T-cell (primary cell): ENCODE results near the genes MRRF and OR1L6.

DNA sequence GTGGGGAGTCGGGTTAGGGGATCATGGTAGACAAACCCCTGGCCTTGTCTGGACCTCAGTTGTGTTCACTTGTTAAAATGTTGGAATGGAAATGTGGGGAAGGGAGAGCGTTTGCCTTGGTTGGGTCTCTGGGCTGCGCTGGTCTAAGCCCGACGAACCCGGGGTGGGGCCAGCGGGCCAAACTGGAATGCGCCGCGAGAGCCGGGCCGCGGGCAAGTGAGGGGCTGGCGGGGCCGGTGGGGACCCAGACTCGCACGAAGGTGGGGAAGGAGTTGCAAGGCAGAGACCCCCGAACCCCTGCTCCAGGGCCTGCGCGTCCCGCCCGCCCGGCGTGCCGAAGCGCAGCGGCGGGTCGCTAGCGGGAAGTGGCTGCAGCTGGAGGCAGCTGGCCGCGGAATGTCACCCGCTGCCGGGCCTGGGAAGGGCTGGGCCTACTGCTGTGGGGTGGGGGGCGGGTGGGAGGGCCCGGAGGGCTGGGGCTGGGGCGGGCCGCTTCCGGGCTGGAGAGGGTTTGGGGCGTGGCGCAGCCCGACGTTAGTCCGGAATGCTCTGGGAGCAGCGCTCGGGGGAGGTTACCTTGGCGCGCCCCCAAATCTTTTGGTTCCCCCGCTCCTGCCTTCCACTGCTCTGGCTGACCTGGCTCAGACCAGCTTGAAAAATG is 84.8 kb downstream of the DAB2IP start:
- PRO-cap, 7 experiments = no peak in any of the 7 experiments

DNA sequence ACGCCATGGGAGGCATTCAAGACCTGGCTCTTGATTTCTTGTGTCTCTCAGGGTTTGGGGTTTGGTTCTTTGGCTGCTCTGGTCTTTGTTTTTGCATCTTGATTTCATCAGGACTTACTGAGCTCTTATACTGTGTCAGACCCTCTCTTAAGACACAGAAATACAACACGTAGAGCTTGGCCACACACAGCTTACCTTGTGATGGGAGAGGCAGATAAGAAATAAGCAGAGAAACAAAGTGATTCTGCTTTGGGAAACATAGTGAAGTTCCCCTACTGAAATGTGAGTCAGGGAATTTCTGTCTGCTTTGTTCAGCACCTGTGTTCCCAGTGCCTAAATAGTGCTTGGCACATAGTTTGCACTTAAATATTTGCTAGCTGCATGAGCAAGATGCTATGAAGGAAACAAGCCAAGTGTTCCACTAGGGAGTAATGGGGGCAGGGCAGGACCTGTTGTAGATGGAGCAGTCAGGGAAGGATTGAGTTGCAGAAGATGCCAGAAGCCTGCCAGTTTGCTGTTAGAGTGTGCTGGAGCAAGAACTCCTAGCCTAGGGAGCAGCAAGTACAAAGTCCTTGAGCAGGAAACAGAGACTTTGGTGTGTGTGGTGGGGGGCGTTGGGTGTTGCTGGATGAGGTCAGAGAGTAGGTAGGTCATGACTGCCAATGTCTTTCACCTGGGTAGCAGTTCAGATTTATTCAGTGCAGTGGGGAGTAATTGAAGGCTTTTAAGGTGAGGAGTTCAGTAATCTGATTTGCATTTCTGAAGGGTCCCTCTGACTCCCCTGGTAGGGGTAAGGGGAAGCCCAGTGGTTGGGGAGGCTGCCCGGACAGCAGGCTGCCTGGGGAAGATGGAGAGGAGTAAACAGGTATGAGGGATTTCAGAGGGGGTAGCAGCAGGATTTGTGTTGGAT is 87.5 kb downstream of the DAB2IP start:
- PRO-cap, 7 experiments = no peak in any of the 7 experiments

DNA sequence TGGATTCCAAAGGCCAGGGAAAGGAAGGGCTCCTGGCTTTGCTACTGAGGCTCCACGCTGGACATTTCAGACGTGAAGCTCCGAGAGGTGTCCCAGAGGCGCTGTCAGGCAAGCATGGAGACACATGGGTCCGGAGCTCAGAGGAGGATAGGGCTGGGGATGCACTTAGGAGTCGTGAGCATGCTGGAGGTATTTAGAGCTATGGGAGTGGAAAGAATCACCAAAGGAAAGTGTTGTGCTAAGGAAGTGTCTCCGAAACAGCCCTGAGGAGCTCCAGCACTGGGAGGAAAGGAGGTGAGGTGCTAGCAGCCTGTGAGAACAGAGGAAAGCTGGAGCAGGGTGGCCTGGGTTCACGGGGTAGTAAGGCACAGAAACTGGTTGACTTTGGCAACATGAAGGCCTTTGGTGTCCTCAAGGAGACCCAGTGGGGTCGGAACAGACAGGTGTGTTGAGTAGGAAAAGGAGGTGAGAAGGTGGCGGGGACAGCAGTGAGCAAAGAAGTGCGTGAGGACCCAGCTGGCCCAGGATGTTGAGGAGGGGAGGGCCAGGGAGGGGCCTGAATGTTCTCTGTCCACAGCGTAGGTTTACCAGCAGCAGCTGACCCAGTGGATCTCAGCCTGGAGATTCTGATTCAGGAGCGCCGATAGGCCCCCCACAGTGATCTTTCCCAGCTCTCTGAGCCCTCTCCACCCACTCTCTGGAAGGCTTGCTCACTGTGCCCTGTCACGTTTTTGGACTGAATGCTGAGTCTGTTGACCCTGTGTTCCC is 88.4 kb downstream of the DAB2IP start:
- PRO-cap, 7 experiments = no peak in any of the 7 experiments

- PRO-cap, 7 experiments = no peak in any of the 7 experiments
Observed at GRCh38 chr9:121775941-121776403, 124.5 kb downstream of the DAB2IP start.

- PRO-cap, 7 experiments = no peak in any of the 7 experiments
Observed at GRCh38 chr9:121821290-121821895, 170.0 kb downstream of the DAB2IP start.

- PRO-cap, 7 experiments = no peak in any of the 7 experiments
Observed at GRCh38 chr9:121837513-121838170, 186.2 kb downstream of the DAB2IP start.

DNA sequence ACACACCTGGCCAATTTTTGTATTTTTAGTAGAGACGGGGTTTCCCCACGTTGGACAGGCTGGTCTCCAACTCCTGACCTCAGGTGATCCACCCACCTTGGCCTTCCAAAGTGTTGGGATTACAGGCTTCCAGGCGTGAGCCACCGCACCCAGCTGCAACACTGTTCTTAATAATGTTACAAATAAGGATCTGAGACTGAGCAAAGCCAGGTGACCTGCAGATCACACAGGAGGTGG is 91.9 kb downstream of the TTLL11 start:
- PRO-cap, 7 experiments = no peak in any of the 7 experiments

GRCh38 chr9:122264421-122265571 is at the start of gene MRRF:
Gene MRRF, plus strand, starts transcription at chr9:122264882.
- PRO-cap, 7 experiments = peak in 7 of 7 experiments; most common plus-strand start chr9:122264919 (in 7); most common minus-strand start chr9:122265394 (in 6)

- PRO-cap, 7 experiments = no peak in any of the 7 experiments
Observed at GRCh38 chr9:122405925-122406786, 35.3 kb downstream of the PTGS1 start.

- PRO-cap, 7 experiments = no peak in any of the 7 experiments
Observed at GRCh38 chr9:122741880-122742518, at the start of gene OR1L6. Gene OR1L6, plus strand, starts transcription at chr9:122742303.

- PRO-cap, 7 experiments = peak in 1 of 7 experiments; most common plus-strand start chr9:122827323 (in 1)
Observed at GRCh38 chr9:122826927-122827605, 1.3 kb downstream of the PDCL start.

GRCh38 chr9:122903695-122903902 is 1.6 kb downstream of the RC3H2 start:
- PRO-cap, 7 experiments = peak in 1 of 7 experiments; most common plus-strand start chr9:122903844 (in 1)

- PRO-cap, 7 experiments = no peak in any of the 7 experiments
Observed at GRCh38 chr9:122957031-122957436, 16.2 kb downstream of the RABGAP1 start.

GRCh38 chr9:123044698-123044984 is 11.2 kb downstream of the GPR21 start:
- PRO-cap, 7 experiments = no peak in any of the 7 experiments

DNA sequence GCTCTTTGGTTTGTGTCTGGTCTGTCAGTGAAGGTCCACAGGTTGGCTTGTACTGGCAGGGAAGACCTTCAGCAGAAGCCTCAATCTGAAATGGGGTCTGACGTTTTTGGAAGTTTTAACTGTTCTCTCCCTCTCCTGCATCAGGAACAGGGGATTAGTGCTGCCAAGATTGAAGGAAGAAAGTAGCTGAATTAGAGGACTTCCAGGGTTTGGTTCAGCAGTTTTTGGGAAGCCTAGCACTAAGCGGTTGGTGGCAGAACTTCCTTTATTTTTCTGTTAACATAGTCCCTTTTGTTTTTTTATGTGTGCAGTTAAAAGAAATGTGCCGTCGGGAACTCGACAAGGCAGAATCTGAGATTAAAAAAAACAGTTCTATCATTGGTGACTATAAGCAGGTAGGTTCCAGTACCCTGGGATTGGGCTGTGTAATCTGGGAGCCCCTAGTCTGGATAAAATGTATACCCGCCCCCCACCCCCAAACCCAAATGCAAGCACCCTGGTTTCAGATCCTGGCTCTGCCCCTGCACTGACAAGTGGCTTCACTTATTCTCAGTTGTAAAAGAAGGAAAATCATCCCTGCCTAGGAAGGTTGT is 65.0 kb downstream of the GPR21 start:
- PRO-cap, 7 experiments = no peak in any of the 7 experiments

DNA sequence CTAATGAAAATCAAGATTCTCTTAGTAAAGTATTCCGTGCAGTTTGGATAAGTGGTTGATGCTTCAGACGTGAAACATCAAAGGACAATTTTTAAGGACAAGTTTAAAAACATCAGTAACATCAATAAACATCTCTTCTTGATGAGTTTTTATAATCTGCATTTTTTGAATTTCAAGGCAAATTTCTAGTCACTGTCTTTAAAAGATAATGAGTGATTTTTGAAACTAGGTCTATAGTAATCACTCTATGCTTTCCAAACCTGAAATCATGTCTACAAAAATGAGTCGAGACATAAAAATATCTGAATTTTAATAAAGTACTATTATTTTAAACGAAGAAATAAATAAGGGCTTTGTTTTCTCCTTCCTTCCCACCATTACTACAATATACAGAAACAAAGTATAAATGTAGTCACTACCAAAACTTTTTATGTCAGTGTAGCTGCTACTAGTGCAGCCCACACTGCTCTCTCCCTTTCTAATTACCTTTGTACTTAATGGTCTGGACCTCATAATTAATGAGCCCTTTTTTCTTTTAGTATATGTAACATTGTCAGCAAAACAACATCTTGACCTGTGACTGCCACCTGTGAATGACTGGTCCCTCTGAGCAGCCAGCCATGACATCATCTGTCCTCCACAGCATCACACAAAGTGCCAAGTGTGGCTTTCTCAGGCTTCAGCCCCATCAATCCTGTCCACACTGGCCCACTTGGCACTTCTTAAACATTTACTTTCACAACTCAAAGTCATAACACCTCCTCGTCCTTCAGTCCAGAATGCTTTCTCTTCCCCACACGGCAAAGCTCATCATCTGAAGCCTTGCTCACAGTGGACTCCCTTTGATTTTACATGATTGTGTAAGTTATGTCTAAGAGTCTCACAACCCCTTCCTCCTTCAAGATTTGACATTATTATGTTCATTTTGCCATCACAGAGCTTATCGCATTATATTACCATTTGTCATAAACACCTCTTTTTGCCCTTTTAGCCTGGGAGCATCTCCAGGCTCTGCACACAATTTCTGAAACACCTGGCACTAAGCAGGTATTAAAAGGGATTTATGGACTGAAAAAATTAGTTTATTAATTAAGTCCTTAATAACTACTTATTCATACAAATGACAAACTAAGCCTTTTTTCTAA is 104.6 kb downstream of the GPR21 start:
- PRO-cap, 7 experiments = no peak in any of the 7 experiments

- PRO-cap, 7 experiments = no peak in any of the 7 experiments
Observed at GRCh38 chr9:123222224-123222529, 46.2 kb downstream of the STRBP start.

DNA sequence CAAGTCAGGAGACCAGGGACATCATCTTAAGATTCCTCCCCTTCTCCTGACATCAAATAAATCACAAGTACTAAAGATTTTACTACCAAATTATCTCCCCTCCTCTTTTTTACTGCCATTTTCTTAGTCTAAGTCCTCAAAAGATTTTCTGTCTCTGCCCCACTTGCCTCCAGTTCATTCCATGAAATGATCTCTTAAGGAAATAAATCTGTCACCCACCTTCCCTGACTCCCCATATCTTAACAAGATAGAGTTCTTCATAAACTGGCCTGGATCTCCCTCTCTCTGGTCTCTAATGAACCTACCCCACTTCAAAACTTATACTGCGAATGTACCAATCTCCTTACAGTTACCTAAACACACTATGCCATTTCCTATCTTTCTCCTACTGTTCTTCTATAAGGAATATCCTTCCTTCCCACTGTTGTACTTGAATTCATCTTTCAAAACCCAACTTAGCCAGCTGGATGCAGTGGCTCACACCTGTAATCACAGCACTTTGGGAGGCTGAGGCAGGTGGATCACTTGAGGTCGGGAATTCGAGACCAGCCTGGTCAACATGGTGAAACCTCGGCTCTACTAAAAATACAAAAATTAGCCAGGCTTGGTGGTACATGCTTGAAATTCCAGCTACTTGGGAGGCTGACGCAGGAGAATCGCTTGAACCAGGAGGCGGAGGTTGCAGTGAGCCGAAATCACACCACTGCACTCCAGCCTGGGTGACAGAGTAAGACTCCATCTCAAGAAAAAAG is 36.6 kb downstream of the STRBP start:
- PRO-cap, 7 experiments = no peak in any of the 7 experiments

- PRO-cap, 7 experiments = no peak in any of the 7 experiments
Observed at GRCh38 chr9:123299483-123300257, 31.3 kb upstream of the STRBP start.

DNA sequence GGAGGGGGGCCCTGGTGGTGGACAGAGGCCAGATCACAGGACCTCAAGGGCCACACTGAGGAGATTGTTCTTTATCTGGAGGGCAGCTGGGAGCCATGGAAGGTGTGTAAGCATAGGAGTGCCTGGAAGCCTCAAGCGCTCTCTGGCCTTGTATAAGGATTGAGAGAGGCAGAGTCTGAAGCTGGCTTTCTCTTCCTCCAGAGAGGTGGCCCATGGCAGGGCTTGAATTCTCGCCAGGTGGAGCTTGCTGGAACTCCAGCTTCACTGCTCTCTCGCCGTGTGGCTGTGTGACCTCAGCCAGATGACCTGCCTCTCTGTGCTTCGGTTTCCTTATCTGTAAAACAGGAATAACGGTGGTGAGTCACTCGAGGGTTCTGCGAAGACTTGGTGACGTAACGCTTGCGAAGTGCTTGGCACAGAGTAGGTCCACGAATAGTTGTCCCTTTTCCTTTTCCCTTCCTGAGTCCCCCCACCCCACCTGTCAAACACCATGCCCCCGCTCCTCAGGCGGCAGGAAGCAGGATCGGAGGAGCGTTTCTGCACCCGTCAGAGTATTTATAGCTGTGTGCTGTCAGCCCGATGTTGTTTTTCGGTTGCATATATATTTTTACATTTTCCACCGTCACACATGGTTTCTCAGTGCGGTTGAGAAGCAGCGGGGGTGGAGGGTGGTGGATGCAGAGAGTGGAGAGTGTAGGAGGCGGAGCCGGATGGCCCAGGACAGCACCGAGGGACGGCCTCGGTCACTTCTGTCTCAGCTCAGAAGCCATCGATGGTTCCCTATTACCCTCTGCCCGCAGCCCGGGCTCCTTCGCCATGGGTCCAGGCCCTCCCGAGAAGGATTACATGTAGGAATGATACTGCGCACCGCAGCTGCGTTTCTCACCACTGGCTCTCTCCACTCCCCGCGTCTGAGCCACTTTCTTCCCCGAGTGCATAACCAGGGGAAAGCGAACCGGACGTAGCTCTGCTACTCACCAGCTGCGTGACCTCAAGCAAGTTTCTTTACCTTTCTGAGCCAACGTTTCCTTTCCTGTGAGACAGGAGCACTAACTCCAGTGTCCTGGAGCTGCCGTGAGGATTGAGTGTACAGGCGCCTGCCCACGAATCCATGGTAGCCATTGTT is 16.8 kb upstream of the CRB2 start:
- PRO-cap, 7 experiments = peak in 6 of 7 experiments; most common plus-strand start position 937 of the sequence (in 3); most common minus-strand start position 913 of the sequence (in 6)